Temporal lobe (tissue), 2 donors: ENCODE results near the gene CD34.

- RAMPAGE, long total RNA = no peak
Measured at GRCh38 chr1:207868801-207869690, 41.9 kb downstream of the CD34 start.

DNA sequence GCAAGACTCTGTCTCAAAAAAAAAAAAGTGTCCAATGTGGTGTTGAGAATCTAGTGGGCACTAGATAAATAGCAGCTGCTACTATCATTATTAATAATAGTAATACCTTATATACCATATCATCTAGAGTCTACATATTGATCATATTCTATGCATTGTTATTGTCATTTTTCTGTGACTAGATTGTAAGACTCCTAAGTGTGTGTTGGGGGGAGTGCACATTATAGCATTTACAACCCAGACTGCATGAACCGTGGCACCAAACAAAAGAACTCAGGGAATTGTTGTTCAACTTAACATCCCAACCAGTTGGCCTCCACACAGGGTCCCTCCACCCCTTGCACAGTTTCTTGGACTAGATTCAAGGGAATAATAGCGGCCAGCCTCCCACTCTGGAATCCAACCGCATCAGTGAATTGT, 18.3 kb downstream of the CD34 start:
- RAMPAGE, long total RNA = no peak

GRCh38 chr1:207910611-207911679, at the start of gene CD34:
TSS of gene CD34 (minus strand) at chr1:207911125.
- RAMPAGE, long total RNA = start-site peak on the minus strand at chr1:207911091-207911160, 392 and 22 reads in 2 replicates

- RAMPAGE, long total RNA = no peak
Measured at GRCh38 chr1:208051890-208052595, 141.1 kb upstream of the CD34 start.

- RAMPAGE, long total RNA = no peak
Measured at GRCh38 chr1:208153888-208154425, 90.2 kb downstream of the PLXNA2 start.

- RAMPAGE, long total RNA = no peak
Measured at GRCh38 chr1:208183956-208185016, 59.9 kb downstream of the PLXNA2 start.

- RAMPAGE, long total RNA = no peak
Measured at GRCh38 chr1:208222825-208223448, 21.2 kb downstream of the PLXNA2 start.

DNA sequence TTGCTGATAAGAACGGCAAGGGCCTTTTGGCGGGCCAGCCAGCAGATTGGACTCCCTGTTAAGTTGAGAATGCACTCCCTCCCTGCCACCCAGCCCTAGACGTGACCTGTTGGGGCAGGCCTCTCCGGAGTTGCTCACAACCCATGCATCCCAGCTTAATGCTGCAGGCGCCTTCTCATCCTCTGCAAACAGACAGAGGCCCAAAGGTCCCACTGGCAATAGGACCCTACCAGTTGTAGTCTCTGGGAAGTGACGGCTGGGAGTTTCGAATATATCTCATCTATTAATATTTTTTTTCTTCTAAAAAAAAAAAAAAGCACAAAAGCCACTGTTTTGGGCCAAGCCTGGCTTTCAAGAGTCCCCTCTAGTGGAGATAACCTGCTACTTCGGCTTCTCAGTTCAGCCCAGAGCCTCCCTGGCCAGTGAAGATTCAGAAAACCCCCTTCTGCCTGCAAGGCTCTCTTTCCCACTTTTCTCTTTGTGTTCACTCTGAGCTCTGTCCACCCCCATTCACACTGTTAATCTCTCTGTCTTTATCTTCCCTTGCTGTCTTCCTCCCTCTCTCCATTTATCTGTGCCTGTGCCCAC, 5.2 kb downstream of the PLXNA2 start:
- RAMPAGE, long total RNA = no peak

DNA sequence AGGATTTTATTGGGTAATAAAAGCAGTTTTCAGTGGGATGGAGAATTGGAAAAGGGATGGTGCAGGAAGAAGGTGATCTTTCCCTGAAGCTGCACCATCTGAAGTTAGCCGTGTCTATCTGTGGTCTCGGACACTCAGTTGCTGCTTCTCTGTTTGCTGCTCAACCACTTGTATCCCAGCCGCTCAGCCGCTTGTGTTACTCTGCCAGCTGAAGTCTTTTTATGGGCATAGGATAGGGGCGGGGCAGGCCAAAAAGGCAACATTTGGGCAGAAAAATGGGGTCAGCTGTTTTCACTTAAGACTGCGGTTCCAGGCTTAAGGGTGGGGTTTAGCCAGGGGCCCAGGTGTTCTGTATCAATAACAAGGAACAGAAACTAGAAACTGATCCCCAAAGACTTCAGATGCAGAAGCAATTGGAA, 450.4 kb upstream of the CAMK1G start:
- RAMPAGE, long total RNA = no peak

DNA sequence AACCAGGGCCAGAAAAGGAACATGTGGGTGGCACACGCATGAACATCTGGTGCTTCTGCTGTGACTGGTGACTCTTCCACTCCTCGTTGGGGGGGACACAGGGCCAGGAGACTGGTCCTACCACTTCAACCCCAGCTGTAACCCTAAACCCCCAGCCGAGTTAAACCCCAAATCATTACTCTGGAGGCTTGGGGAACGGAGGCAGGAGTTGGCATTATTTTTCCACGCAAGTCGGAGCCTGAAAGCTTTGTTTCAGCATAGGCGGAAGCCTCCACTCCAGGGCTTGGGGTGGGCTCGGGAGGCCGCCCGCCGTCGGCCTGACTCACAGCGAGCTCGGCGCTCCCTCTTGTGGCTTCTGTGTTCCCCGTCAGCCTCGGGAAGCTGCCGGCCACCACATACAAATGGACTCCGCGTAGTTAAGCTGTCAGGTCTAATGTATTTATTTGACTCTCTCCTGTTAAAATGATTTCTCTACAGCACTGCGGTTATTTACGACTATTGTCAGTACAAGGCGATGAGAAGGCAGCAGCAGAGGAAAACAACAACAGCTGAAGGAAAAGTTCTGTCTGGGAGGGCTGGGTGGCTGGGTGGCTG, 375.9 kb upstream of the CAMK1G start:
- RAMPAGE, long total RNA = no peak

DNA sequence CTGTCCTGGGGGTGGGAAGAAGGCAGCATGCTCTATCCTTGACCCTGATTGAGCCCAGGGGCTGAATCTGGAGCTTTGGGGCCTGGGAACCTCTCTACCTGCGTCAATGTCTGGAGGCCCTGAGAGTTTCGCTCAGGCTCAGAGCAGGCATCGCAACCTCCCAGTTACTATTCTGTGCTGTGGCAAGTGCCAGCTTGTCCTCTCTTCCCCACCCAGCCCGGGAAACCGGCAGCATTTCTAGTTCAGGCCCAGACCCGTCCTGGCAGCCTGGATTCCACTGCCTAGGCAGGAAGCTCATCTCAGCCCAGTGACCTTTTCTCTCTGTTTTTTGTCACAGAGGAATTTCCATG, 10.0 kb upstream of the IRF6 start:
- RAMPAGE, long total RNA = no peak

GRCh38 chr1:211260212-211261219, 1.4 kb downstream of the RCOR3 start:
- RAMPAGE, long total RNA = no peak

- RAMPAGE, long total RNA = no peak
Measured at GRCh38 chr1:211345675-211346099, 19.1 kb downstream of the TRAF5 start.

DNA sequence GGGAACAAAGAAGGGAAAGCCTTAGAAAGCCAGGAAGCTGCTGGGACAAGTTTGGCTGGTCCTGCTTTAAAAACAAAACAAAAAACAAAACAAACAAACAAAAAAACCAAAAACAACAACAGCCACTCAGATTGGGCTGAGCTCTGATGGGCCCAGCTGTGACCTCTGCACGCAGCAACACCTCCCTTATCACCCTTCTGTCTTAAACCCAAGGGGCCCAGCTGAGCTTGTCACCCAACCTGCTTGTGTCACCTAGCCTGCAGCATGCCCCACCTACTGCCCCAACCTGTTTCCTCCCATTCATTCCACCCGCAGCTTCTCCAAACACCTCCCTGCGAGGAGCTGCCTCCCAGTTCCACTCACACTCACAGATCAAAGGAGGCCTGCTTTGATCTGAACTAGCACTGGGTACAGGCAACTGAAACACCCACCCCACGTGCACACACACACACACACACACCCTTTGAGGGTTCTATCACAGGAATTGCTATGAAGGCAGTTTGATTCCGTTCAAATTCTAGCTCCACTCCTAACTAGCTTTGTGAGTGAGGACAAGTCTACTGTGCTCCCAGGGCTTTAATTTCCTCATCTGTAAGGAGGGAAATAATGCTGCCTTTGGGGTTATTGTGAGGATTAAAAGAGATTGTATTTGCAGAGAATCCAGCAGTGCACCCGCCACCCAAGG, 36.9 kb downstream of the SLC30A1 start:
- RAMPAGE, long total RNA = no peak

DNA sequence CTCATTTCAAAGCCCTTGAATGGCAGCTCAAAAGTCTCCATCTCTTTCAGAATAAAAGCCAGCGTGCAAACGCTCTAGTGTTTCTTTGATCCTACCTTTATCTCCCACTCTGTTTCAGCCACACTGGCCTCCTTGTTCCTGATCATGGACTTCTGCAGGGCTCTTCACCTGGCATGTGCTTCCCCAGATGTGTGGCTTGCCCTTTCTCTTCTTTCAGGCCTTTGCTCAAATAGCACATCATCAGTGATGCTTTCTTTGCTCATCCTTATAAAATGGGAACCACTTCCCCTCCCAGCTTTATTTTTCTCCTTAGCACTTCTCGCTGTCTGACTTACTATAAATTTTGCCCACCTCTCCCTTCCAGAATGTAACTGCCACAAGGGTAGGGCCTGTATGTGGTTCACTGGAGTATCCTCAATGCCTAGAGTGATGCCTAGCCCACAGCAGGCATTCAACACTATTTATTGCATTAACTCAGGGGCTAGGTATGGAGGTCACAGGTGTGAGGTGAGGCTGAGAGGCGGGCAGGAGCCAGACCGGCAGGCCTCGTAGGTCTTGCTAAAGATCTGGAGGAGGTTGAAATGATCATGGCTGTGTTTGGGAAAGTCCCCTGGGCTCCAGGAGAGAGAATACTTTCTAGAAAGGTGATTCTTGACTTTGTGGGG, 31.0 kb downstream of the SLC30A1 start:
- RAMPAGE, long total RNA = no peak

GRCh38 chr1:211577151-211577696, 1.7 kb downstream of the SLC30A1 start:
- RAMPAGE, long total RNA = no peak

GRCh38 chr1:211579355-211580400, 717 bp upstream of the SLC30A1 start:
- RAMPAGE, long total RNA = no peak

GRCh38 chr1:211613140-211613916, 34.4 kb upstream of the SLC30A1 start:
- RAMPAGE, long total RNA = no peak

GRCh38 chr1:211648182-211648755, 27.2 kb downstream of the NEK2 start:
- RAMPAGE, long total RNA = no peak

GRCh38 chr1:211648963-211649392, 26.4 kb downstream of the NEK2 start:
- RAMPAGE, long total RNA = no peak